Keratinocyte (primary cell): ENCODE results near the genes PLAU and VDAC2.

DNA sequence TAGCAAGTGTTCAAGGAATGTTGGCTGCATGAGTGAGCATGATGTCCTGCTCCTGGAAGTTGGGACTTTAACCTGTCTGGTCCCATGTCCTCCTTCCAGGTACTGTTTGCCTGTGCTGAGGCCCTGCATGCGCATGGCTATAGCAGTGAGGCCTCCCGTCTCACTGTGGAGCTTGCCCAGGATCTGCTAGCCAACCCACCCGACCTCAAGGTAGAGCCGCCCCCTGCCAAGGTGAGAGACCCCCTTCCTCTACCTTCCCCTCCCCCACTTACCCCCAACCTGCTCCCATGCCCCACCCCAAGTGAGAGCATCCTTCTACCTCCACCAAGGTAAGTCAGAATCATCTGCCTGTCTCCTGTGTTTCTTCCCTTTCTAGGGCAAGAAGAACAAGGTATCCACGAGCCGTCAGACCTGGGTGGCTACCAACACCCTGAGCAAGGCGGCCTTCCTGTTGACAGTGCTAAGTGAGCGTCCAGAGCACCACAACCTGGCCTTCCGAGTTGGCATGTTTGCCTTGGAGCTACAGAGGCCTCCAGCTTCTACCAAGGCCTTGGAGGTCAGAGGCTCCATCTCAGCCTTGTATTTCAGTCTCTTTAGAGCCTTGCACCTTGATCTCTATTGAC, 8.2 kb downstream of the ZSWIM8 start:
CAGE:
- cytosol, long polyA minus RNA = no peak
- cytosol, long polyA plus RNA = no peak
- long polyA plus RNA = no peak
- nucleus, long polyA minus RNA = no peak
- nucleus, long polyA plus RNA = no peak

GRCh38 chr10:73801749-73802850, 9.3 kb downstream of the NDST2 start:
CAGE:
- cytosol, long polyA minus RNA = no peak
- cytosol, long polyA plus RNA = no peak
- long polyA plus RNA = no peak
- nucleus, long polyA minus RNA = no peak
- nucleus, long polyA plus RNA = no peak

DNA sequence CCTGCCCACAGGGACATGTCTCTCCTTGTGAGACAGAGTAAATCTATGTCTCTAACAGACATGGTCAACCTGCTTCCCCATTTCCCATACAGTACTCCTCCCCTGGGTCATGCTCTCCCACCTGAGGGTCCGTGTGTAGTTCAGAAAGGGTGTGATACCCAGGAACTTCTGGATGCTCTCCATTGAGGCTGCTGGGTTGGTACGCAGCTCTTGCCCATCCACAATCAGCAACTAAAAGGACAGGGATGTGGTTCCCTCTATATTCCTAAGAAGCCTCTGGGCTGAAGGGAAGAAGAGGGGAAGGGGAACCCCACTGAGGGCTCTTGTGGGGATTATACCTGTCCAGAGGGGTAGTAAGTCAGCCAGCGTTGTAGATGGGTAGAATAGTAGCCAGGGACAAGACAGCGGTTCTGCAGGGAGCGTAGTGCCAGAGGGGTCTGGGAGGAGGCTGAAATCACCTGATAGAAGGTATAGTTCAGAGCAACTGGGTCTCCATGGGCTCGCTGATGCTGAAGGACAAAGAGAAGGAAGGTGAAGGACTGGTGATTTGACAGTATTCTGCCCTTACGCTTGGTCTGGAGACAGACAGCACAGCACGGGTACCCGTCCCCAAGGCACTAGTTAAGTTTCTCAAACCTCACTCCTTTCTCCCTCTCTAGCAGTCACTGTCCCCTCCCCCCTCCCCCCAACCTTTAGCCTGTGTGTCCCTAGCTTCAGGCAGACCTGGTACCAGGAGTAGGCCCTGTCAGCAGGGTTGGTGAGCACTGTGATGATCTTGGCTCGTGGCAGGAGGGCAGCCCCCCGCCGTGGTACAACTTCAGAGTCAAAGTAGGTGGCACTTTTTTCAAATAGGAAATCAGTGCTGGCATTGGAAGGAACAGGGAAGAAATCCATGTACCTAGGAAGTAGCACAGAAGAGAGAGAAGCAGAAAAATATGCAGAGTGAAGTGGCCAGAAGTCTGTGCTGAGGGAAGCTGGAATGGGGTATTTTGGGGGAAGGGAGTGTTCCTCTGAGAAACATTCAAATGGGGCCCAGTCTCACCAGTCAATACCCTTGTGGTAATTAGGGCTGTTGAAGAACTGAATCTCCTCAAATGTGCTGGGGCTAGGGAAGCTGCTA, 8.2 kb downstream of the NDST2 start:
CAGE:
- cytosol, long polyA minus RNA = no peak
- cytosol, long polyA plus RNA = no peak
- long polyA plus RNA = no peak
- nucleus, long polyA minus RNA = no peak
- nucleus, long polyA plus RNA = no peak

DNA sequence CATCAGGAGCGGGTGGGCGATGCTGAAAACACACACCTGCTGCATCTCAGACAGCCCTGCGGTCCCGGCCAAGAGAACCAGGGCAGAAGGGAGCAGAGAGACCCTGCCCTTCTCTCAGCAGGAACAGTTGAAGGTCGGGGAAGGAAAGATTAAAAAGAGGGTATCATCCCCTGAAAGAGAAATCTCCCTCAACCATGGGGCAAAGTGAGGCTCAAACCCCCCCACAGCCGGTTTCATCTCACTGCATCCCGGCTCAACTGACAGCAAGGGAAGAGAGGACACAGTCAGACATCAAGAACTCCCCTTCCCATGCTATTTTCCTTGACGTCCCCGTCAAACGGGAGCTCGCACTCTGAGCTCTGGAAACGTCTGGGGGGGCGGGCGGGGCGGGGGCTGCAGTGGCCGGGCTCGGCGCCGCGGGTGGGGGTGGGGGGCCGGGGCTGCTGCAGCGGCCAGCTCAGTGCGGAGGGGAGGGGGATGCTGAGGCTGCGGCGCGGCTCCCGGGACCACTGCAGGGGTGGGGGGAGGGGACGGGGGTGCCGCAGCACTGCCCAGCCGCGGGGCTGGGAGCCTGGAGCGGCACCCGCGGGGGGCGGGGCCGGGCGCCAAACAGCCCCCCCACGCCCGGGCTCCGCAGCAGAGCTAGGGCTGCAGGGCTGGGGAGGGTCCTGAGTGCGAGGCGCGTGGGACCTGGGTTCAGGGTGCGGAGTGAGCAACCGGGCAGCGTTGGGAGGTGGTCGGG, 830 bp downstream of the CAMK2G start:
CAGE:
- cytosol, long polyA minus RNA = no peak
- cytosol, long polyA plus RNA = no peak
- long polyA plus RNA = no peak
- nucleus, long polyA minus RNA = no peak
- nucleus, long polyA plus RNA = no peak

GRCh38 chr10:73910690-73911935, at the start of gene PLAU:
Gene PLAU (plus strand): TSS chr10:73911132.
CAGE:
- cytosol, long polyA minus RNA = no peak
- cytosol, long polyA plus RNA = start-site peak on the plus strand at chr10:73911128-73911161, 2,519 and 180 reads in 2 replicates
- long polyA plus RNA = no peak
- nucleus, long polyA minus RNA = start-site peak on the plus strand at chr10:73911135-73911139, 86 reads
- nucleus, long polyA plus RNA = no peak

DNA sequence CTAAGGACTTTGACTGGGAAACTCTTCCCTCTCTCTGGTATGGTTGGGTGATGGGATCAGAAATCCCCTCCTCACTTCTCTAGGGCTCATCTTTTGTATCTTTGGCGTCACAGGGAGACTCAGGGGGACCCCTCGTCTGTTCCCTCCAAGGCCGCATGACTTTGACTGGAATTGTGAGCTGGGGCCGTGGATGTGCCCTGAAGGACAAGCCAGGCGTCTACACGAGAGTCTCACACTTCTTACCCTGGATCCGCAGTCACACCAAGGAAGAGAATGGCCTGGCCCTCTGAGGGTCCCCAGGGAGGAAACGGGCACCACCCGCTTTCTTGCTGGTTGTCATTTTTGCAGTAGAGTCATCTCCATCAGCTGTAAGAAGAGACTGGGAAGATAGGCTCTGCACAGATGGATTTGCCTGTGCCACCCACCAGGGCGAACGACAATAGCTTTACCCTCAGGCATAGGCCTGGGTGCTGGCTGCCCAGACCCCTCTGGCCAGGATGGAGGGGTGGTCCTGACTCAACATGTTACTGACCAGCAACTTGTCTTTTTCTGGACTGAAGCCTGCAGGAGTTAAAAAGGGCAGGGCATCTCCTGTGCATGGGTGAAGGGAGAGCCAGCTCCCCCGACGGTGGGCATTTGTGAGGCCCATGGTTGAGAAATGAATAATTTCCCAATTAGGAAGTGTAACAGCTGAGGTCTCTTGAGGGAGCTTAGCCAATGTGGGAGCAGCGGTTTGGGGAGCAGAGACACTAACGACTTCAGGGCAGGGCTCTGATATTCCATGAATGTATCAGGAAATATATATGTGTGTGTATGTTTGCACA, 5.6 kb downstream of the PLAU start:
CAGE:
- cytosol, long polyA minus RNA = no peak
- cytosol, long polyA plus RNA = no peak
- long polyA plus RNA = no peak
- nucleus, long polyA minus RNA = no peak
- nucleus, long polyA plus RNA = no peak

CAGE:
- cytosol, long polyA minus RNA = no peak
- cytosol, long polyA plus RNA = no peak
- long polyA plus RNA = no peak
- nucleus, long polyA minus RNA = no peak
- nucleus, long polyA plus RNA = no peak
These were observed 522 bp downstream of the VCL start for GRCh38 chr10:73998449-73998827.

CAGE:
- cytosol, long polyA minus RNA = no peak
- cytosol, long polyA plus RNA = no peak
- long polyA plus RNA = no peak
- nucleus, long polyA minus RNA = no peak
- nucleus, long polyA plus RNA = no peak
These were observed 23.5 kb downstream of the ADK start for GRCh38 chr10:74174505-74174951.

GRCh38 chr10:74175558-74176095, 24.6 kb downstream of the ADK start:
CAGE:
- cytosol, long polyA minus RNA = no peak
- cytosol, long polyA plus RNA = no peak
- long polyA plus RNA = no peak
- nucleus, long polyA minus RNA = no peak
- nucleus, long polyA plus RNA = no peak

CAGE:
- cytosol, long polyA minus RNA = no peak
- cytosol, long polyA plus RNA = no peak
- long polyA plus RNA = no peak
- nucleus, long polyA minus RNA = no peak
- nucleus, long polyA plus RNA = no peak
These were observed 39.1 kb downstream of the ADK start for GRCh38 chr10:74190087-74190533.

DNA sequence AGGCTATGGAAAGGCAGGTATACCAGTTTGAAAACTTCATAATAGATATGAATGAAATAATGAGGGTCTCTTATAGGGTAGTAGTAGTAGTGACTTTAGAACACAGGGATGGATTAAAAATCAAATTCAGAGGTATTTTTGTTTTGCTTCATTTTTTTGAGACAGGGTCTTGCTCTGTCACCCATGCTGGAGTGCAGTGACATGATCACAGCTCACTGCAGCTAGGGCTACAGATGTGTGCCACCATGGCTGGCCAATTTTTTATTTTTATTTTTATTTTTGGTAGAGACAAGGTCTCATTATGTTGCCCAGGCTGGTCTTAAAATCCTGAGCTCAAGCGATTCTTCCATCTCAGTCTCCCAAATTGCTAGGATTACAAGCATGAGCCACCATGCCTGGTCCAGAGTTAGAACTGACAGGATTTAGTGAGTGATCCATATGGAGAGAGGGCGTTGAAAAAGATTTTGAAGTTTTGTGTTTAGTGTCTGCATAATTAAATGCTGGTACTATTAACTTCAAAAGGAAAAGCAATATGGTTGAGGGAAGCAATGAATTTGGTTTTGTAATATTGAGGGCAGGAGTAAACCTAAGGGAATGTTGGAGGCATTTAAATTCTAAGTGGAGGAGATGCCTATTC, 99.7 kb downstream of the ADK start:
CAGE:
- cytosol, long polyA minus RNA = no peak
- cytosol, long polyA plus RNA = no peak
- long polyA plus RNA = no peak
- nucleus, long polyA minus RNA = no peak
- nucleus, long polyA plus RNA = no peak

CAGE:
- cytosol, long polyA minus RNA = no peak
- cytosol, long polyA plus RNA = no peak
- long polyA plus RNA = no peak
- nucleus, long polyA minus RNA = no peak
- nucleus, long polyA plus RNA = no peak
These were observed 139.0 kb downstream of the ADK start for GRCh38 chr10:74290022-74290397.

GRCh38 chr10:74824787-74825129, 1.6 kb upstream of the KAT6B start:
CAGE:
- cytosol, long polyA minus RNA = no peak
- cytosol, long polyA plus RNA = no peak
- long polyA plus RNA = no peak
- nucleus, long polyA minus RNA = no peak
- nucleus, long polyA plus RNA = no peak

DNA sequence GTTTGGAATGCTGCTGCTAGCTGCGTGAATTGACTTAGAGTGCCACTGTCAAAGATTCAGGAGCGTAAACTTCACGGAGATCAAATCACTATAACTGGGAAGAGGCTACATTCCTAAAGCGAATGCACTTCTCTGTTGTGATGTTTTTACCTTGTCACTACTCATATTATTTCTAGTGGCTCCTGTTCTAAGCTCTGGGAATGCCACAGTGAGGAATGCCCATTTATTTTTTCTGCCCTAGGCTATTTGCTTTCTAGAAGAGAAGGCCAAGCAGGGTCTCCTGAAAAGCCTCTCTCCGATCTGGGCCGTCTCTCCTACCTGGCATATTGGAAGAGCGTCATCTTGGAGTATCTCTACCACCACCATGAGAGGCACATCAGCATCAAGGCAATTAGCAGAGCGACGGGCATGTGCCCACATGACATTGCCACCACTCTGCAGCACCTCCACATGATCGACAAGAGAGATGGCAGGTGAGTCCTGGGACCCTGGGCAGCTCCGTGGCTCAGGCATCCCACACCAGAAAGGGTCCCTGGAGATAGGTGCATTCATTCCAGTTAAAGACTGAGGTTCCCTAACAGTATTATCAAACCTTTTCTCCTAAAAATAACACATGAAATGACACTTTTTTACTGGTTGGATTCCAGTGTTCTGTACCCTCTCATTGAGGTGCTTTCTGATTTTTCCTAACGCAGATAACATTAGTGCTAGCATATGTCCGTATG, 52.9 kb downstream of the DUSP29 start:
CAGE:
- cytosol, long polyA minus RNA = no peak
- cytosol, long polyA plus RNA = no peak
- long polyA plus RNA = no peak
- nucleus, long polyA minus RNA = no peak
- nucleus, long polyA plus RNA = no peak

DNA sequence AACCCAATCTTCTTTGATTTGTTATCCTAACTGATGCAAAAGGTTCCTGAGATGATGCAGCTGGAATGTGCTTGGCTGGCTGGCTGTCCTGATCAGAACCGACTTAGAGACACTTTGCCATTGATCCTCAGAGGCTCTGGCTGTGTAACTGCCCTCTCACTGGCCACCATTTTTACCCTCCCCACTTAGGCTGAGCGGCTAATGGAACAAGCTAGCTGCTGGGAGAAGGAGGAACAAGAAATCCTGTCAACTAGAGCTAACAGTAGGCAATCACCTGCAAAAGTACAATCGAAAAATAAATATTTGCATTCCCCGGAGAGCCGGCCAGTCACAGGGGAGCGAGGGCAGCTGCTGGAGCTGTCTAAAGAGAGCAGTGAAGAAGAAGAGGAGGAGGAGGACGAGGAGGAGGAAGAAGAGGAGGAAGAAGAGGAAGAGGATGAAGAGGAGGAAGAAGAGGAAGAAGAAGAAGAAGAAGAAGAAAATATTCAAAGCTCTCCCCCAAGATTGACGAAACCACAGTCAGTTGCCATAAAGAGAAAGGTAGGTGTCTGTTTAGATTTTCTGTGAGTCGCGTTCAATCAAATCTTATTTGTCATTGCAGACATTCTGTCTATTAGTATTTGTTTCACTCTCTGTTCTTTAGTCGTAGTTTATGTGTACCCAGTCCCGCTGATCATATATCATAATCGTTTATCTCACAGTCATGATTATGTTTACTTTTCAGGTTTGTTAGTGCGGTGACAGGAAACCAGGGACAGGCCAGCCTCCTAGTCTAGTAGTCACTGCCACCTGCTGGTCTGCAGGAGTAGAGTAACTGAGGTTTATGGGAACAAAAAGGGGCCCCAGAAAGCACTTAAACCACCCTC, 51.5 kb downstream of the DUSP29 start:
CAGE:
- cytosol, long polyA minus RNA = no peak
- cytosol, long polyA plus RNA = no peak
- long polyA plus RNA = no peak
- nucleus, long polyA minus RNA = start-site peak on the plus strand centred at position 508 of the sequence, 175 bp wide, 17 reads
- nucleus, long polyA plus RNA = no peak

DNA sequence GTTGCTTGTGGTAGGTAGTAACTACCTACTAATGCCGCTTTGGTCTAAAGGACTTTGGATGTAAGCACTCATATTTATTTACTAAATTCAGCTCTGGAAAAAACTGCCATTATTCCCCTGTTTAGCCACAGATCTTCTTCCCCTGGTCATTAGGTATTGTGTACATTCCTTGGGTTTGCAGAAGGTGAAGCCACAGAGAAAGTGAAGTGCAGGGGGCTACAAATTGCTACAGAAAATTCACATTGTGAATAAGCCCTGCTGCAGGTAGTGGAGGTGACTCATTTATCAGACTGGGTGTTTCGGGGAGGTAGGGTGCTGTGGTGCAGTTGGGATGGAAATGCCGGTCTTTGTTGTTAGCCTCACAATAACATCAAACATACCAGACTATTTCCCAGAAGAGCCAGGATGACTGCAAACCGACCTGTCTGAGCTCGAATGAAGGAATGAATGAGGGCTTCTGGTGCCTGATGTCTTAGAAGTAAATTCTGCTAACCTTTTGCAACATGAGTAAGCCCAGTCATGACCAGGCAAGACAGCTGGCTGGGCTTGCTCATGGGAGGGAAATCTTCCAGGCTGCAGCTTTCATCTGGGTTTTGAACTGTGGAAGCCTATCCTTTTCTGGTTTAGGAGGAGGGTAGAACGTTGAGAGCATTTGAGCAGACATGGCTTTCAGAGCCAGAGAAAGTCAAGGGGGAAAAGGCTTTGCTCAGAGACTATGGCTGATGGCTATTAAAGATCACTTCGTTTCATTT, 2.5 kb upstream of the VDAC2 start:
CAGE:
- cytosol, long polyA minus RNA = no peak
- cytosol, long polyA plus RNA = no peak
- long polyA plus RNA = no peak
- nucleus, long polyA minus RNA = no peak
- nucleus, long polyA plus RNA = no peak

GRCh38 chr10:75209640-75210914, at the start of gene VDAC2:
Gene VDAC2 (plus strand): TSS chr10:75210796.
CAGE:
- cytosol, long polyA minus RNA = start-site peak on the plus strand at chr10:75210540-75210664, 17 reads; start-site peak on the plus strand at chr10:75210811-75210818, 30 reads
- cytosol, long polyA plus RNA = start-site peak on the plus strand at chr10:75210581-75210919, 1,366 and 57 reads in 2 replicates
- long polyA plus RNA = start-site peak on the plus strand at chr10:75210589-75210818, 726 and 564 reads in 2 replicates
- nucleus, long polyA minus RNA = no peak
- nucleus, long polyA plus RNA = start-site peak on the plus strand at chr10:75210589-75210854, 673 and 667 reads in 2 replicates

DNA sequence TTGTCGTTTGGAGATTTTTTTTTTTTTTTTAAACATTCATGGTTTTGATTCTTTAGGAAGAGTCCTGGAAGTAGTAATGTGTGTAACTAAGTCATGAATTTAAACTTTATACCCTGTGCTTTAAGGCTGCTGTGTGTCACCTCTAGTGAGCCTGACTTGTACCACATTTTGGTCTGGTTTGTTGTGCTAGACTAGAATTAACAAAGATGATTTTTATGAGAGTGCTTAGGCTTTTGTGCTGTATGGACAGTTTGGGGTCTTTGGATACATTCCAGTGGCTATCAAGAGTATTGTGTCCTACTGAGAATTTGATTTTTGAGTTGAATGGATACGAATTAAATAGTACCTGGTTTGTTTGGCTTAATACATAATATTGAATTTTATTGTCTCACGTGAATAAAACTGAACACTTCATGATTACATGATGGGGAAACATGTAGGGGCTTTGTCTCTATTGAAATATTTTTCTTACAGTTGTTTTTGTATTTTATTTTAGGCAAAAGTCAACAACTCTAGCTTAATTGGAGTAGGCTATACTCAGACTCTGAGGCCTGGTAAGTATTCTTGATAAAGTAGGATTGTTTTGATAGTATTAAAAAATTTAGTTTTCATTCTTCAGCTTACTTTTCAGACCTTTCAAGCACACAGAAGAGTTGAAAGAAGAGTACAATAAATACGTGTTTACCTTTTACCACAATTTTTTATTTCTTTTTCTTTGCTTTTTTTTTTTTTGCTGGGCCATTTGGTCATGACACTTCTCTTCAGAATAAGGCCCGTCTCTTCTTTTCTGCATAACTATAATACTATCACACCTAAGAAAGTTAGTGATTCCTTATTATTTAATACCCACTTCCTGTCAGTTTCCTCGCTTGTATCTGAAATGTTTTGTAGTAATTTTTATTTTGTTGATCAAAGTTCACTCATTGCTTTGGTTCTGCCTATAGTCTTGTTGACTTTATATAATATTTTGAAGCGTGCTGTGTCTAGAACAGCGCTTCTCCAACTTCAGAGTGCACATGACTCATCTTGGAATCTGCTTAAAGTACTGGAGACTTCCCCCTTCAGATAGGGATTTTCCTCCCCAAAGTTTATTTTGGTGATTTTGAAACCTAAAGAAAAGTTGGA, 6.2 kb downstream of the COMTD1 start:
CAGE:
- cytosol, long polyA minus RNA = no peak
- cytosol, long polyA plus RNA = no peak
- long polyA plus RNA = no peak
- nucleus, long polyA minus RNA = no peak
- nucleus, long polyA plus RNA = no peak

GRCh38 chr10:75283194-75283719, 47.5 kb upstream of the COMTD1 start:
CAGE:
- cytosol, long polyA minus RNA = no peak
- cytosol, long polyA plus RNA = no peak
- long polyA plus RNA = no peak
- nucleus, long polyA minus RNA = no peak
- nucleus, long polyA plus RNA = no peak

DNA sequence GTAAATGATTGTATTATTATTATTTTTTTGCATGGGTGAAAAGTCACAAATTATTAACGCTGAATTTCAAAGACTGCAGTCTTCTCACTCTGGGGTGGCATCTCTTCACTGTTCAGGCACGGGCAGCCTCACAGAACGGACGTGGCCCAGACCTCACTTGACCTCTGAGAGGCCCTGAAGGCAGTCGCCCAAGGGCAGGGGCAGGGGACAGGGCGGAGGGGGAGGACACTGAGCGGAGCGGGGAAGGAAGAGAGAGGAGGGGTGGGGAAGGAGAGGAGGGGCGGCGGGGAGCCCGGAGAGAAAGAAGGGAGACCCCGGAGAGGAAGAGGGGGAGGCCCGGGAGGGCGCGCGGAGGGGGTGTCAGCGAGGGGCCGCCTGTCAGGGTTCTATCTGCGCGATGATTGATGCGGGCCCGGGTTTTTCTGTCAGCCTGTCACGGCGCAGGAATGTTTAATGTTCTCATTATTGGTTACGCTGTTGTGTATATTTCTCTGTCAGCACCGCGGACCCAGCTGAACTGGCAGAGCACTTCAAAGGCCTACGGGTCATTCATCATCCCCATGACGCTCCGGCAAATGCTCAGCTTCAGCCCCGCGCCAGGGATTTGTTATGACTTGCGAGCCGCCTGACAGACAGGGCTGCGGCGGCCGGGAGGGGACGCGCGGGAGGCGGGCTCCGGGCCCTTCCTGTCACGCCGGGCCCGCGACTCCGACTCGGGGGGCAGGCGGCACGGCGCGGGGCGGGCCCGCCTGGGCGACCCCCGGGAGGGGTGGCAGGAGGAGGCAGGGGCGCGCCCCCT, 58.9 kb upstream of the COMTD1 start:
CAGE:
- cytosol, long polyA minus RNA = no peak
- cytosol, long polyA plus RNA = no peak
- long polyA plus RNA = no peak
- nucleus, long polyA minus RNA = no peak
- nucleus, long polyA plus RNA = no peak